Kidney (tissue), 2 donors: ENCODE measurements around the gene SERPINA12.

DNA sequence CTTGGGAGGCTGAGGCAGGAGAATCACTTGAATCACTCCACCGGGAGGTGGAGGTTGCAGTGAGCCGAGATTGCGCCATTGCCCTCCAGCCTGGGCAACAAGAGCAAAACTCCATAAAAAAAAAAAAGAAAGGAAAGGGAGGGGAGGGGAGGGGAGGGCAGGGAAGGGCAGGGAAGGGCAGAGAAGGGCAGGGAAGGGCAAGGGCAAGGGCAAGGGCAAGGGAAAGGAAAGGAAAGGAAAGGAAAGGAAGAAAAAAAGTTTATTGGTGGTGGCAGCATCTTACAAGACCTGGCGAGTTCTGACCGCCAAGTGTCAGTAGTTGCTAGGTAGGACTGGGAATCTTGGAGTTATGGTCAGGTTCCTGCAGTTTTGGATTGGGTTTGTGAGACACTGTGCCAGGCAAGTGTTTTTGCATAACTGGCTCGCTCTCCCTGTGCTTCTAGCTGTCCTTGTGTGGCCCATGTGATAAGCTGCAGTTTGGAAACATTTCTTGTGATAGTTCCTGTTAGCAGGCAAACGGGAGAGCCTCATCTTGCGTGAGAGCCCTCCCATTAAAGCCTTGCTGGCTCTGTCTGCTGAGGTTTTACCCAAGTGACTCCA lies 20.1 kb downstream of the IFI27L2 start:
- PRO-cap: no peak
- RRBS: 81% methylated on average over 1 of the region's 8 CpGs

DNA sequence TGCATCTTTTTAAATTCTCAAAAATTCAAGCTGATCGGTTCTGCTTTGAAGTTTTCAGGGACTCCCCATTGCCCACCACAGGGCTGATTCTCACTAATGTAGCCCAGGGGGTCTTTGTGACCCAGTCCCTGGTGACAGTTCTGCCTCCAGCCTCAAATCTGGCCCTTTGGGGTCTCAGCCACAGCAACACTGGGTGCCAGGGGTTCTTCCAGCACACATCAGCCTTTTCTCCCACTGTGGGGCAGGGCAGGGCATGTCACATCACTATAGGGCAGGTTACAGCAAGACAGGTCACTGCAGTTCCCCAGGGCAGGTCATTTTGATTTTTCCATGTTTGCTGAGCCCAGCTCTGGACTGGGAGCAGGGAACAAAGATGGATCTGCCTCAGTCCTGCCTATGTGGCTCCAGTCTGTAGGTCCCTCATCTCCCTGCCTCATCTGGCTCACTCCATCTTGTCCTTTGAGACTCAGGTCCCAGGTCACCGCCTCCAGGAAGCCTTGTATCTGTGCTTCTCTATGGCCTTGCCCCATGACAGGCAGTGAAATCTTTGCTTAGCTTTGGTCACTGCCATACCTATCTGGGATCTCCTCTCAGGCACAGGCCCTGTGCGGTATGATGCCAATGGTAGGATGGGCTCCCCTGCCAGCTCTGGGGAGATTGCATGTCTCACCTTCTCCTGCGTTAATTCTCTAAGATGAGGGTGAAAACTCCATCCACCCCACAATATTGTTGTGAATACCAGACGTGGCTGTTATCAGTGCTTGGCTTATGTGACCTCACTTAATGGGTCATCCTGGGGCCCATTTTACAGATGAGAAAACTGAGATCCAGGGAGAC lies 1.7 kb downstream of the SERPINA6 start:
- PRO-cap: no peak
- RRBS: no CpG with 5 or more reads among the region's 5 CpGs

DNA sequence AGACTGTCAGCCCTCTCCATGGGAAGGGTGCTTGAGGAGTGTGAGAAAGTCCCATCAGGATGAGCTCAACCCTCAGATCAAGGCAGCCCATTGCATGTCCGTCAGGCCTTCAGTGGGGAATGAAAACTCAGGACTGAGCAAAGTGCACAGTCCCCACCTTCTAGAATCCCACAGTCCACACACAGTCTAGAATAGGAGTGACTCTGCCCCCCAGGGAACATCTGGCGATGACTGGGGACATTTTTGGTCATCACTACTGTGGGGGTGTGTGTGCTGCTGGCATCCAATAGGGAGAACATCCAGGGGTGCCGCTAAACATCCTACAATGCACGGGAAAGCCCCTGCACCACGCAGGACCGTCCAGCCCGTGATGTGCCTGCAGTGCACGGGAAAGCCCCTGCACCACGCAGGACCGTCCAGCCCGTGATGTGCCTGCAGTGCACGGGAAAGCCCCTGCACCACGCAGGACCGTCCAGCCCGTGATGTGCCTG lies 22.6 kb upstream of the SERPINA6 start:
- PRO-cap: no peak
- RRBS: no CpG with 5 or more reads among the region's 15 CpGs

- PRO-cap: no peak
- RRBS: no CpG with 5 or more reads among the region's 14 CpGs
These were observed 8.4 kb downstream of the SERPINA1 start for GRCh38 chr14:94379807-94380533.

DNA sequence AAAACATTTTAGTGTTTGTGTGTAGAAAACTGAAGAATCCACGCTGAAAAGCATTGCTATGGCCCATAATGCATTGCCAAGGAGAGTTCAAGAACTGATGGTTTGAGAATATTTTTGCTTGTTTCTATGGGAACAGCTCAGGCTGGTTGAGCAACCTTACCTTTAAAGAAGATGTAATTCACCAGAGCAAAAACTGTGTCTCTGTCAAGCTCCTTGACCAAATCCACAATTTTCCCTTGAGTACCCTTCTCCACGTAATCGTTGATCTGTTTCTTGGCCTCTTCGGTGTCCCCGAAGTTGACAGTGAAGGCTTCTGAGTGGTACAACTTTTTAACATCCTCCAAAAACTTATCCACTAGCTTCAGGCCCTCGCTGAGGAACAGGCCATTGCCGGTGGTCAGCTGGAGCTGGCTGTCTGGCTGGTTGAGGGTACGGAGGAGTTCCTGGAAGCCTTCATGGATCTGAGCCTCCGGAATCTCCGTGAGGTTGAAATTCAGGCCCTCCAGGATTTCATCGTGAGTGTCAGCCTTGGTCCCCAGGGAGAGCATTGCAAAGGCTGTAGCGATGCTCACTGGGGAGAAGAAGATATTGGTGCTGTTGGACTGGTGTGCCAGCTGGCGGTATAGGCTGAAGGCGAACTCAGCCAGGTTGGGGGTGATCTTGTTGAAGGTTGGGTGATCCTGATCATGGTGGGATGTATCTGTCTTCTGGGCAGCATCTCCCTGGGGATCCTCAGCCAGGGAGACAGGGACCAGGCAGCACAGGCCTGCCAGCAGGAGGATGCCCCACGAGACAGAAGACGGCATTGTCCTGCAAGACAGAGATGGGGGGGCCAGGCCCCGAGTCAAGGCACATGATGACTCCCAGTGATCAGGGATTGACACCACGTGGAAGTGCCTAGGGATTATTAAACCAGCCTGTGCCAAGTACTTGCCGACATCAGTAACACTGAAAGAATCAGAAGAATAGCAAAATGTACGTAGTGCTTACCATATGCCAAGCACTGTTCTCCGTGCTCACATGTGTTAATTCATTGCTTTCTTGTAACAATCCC lies 5.6 kb downstream of the SERPINA1 start:
- PRO-cap: no peak
- RRBS: 95% methylated on average over 2 of the region's 21 CpGs

- PRO-cap: no peak
- RRBS: no CpG with 5 or more reads among the region's 12 CpGs
These were observed 2.5 kb downstream of the SERPINA1 start for GRCh38 chr14:94385571-94386599.

- PRO-cap: no peak
- RRBS: no CpG with 5 or more reads among the region's 3 CpGs
These were observed at the start of gene SERPINA12 for GRCh38 chr14:94509326-94509644. Gene SERPINA12, minus strand, starts transcription at chr14:94509469.

DNA sequence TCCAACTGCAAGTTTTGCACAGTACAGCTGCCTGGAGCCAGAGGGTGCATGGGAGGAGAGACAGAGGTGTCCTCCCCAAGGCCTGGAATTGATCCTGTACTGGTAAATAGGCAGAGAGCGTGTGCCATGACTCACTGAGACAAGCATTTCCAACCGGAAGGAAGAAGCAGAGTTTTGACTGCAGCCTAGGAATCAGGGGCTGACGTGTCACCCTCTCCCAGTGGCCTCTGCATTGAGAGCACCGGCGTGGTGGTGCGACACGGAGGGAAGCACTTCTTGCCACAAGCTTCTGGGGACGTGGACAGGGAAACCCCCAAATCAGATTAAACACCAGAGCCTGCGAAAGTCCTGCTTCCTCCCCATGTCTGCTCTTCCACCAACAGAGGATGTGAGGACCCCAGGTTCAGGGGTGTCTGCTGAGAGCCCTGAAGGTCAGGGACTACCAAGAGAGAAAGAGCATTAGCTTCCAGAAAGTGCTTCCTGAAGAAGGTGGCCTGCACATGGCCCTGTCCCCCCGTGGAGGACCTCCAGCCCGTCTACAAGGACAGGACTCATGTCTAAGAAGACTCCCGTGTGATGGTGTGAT lies 18.9 kb upstream of the SERPINA4 start:
- PRO-cap: no peak
- RRBS: 83% methylated on average over 2 of the region's 12 CpGs

GRCh38 chr14:94597169-94597772 lies 14.9 kb upstream of the SERPINA3 start:
- PRO-cap: no peak
- RRBS: no CpG with 5 or more reads among the region's 7 CpGs

- PRO-cap: no peak
- RRBS: 12% methylated on average over 9 of the region's 50 CpGs
These were observed 3.1 kb upstream of the GSC start for GRCh38 chr14:94772874-94773588.

DNA sequence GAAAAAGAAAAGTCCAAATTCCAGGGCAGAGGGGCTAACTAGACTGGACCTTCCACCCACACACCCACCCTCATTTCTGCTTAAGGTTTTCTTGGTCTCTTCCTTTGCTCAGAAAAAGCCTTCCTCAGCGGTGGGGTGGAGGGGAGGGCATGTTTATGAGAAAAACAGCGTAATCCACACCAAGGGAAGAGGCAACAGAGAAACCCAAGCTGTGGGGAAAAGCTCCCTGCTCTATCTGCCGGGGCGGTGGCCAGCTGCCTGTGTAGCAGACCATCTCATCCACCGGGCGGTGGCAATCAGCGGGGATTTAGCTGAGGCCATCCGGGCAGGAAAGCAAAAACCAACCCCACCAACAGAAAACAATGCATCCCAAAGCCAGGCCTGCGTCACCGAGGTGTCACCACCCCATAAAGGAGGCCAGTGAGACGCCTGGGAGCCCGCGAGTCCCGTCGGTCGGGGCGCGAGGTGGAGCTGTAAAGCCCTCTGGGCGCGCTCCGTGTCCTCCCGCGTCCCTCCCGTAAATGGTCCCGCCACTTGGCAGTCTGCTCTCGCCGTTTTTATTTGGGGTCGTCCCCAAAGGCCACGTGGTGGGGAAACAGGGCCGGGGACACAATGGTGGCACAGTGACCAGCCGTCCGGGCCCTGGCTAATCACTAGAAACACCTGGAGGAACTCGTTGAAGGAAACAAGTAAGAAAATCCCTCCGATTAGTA lies 94.5 kb upstream of the GSC start:
- PRO-cap: no peak
- RRBS: 23% methylated on average over 6 of the region's 34 CpGs

DNA sequence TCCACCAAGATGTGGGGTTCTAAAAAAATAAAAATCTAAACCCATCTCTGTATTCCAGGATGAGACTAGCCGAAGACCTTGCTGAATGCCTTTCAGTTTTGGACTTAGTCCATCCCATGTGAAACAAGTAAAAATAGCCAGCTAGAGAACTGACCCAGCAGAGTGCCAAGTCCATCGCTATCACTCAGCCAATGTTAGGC lies 148.5 kb downstream of the DICER1 start:
- PRO-cap: no peak
- RRBS: no CpG with 5 or more reads among the region's 2 CpGs

- PRO-cap: no peak
- RRBS: no CpG with 5 or more reads among the region's 7 CpGs
These were observed 53.5 kb downstream of the DICER1 start for GRCh38 chr14:95103715-95104252.

DNA sequence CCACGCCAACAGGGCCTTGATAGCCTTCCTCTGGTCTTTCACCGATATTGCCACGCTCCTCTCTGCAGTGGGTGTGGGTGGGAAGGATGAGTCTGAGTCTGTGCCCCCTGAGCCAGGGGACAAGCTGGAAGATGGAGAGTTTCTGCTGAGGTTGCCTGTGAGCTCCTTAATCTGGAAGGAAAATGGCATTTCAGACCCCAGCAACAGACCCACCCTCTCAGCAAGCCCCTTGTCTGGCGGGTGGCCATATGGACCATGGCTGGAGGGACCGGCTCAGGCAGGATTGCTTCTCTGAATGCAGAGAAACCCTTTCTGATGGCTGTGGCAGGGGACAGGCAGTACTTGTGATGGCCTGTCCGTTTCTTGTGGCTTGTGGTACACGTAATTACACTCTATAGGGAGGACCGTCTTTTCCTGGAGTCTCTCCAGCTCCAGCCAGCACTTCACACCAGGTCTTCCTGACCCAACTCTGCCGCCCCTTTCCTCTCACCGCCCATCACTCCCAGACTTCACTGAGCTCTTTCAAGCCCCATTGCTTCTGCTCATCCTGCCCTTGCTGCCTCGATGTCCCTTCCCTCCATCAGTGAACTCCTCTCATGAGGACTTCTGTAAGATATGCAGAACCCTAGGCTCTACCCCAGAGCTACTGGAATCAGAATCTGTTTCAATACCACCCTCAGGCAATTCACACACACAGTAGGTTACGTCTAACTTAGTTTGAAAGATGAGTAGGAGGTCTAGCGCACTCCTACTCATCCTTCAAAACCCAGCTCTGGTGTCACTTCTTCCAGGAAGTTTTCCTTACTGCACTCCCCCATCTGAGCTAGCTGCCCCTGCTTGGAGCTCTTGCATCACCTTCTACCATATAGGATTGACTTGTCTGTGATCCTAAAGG lies 56.2 kb upstream of the DICER1 start:
- PRO-cap: no peak
- RRBS: no CpG with 5 or more reads among the region's 13 CpGs

- PRO-cap: no peak
- RRBS: no CpG with 5 or more reads among the region's 12 CpGs
These were observed 70.8 kb upstream of the DICER1 start for GRCh38 chr14:95227947-95228624.

GRCh38 chr14:95237087-95237931 lies 80.0 kb upstream of the DICER1 start:
- PRO-cap: no peak
- RRBS: no CpG with 5 or more reads among the region's 16 CpGs

DNA sequence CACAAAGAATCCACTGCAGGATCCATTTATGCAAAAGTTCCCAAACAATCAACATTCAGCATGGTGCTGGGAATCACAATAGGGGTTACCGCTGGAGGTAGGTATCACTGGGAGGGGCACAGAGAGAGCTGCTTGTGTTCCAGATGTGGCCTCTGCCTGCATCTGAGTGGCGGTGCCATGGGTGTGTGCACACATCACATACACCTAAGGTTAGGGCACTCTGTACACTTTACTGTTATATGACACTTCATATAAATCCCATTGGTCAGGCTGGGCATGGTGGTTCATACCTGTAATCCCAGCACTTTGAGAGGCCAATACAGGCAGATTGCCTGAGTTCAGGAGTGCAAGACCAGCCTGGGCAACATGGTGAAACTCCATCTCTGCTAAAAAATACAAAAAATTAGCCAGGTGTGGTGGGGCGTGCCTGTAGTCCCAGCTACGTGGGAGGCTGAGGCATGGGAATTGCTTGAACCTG lies 30.7 kb downstream of the CLMN start:
- PRO-cap: no peak
- RRBS: no CpG with 5 or more reads among the region's 4 CpGs

- PRO-cap: no peak
- RRBS: no CpG with 5 or more reads among the region's 9 CpGs
These were observed 18.6 kb downstream of the CLMN start for GRCh38 chr14:95300814-95301889.

GRCh38 chr14:95408317-95408999 lies 88.8 kb upstream of the CLMN start:
- PRO-cap: no peak
- RRBS: no CpG with 5 or more reads among the region's 14 CpGs

DNA sequence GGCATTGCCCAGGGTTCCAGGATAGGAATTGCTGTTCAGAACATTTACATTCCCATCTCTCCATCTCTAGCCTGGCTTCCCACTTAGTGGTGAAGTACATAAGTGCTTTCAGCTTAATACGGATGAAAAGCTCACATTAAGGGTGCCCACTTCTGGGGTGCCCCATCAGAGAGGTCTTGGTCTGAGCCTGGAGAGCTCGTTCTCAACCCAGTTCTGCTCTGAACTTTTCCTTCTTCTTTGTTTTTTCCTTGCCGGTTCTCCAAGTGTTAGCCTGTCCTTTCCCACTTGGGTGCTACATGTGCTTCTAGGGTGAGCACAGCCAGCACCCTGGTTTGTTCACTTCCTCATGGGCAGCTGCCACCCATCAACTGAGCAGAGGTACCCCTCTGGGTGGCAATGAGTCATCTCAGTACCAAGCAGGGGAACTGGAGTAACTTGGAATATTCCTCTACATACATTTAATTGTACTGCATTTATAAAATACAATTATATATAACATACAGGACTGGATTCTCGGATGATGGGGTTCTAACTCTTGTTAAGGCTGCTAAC lies 3.8 kb upstream of the SYNE3 start:
- PRO-cap: no peak
- RRBS: no CpG with 5 or more reads among the region's 4 CpGs